LNCaP clone FGC (cell line): ENCODE results near the genes TUBB4A, VAV1 and MBD3L4.

- RRBS, 2 experiments: no CpG with 5 or more reads among the region's 12 CpGs
Measured at GRCh38 chr19:5966056-5966775, 11.7 kb downstream of the RANBP3 start.

GRCh38 chr19:5990361-5990734, 12.4 kb upstream of the RANBP3 start:
- RRBS, 2 experiments: no CpG with 5 or more reads among the region's 14 CpGs

- RRBS, 2 experiments: 87 to 90% methylated on average over 6 of the region's 48 CpGs
Measured at GRCh38 chr19:5993410-5994790, 16.0 kb upstream of the RANBP3 start.

DNA sequence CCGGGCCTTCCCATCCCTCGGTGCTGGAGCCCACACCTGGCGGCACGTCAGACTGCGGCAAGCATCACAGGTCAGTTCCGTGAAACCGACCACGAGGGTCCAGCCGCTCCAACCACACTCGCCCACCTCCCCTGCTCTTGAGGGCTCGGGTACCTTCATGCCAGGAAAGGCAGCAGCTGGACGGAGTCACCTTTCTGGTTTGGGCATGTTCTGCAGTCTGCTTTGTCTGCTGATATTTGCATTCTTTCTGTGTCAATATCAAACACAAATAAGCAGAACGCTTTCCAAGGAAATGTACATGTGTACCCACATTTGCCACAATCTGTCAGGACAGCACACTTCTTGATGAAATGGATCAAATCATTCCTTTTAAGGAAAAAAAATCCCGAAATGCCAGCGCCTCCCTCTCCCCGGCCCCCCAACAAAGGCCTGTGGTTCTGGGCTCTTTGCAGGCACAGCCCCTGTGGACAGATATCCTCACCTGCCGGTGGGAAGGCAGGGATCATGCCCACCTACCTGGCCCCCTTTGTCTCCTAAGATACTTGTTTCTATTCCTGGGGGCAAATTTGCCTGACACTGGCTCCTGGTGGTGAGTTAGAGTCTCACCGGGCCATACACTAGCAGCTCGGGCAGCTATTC, 42.7 kb upstream of the RANBP3 start:
- RRBS, 2 experiments: 5 to 6% methylated on average over 3 of the region's 19 CpGs

DNA sequence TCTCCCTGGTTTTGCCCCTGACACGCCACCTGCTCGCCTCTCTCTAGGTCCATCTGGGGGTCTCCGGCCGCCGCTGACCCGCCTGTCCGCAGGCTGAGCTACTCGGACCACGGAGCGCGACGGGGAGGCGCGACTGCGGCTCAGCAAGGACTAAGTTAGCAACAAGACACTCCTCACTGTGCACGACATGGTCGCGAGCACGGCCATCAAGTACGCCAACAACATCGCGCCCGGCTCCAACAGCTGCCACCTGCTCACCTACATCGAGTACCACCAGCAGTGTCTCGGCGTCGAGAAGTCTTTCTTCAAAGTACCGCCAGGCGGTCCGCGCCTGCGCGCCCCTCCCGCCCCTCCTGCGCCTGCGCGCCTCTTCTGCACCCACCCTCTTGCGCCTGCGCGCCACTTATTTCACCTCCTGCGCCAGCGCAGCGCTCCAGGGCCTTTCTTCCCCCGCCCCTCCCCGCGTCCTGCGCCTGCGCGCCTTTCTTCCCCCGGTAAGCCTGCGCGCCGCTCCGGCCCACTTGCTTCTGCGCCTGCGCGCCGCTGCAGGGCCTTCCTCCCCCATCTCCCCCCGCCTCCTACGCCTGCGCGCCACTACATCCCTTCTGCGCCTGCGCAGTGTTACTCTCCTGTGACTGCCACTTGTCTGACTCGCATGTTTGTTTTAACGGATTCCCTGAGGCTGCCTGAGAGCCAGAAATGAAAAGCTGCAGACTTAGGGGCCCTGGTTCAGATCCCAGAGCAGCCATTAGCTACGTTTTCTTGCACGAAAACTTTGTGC, 63.9 kb downstream of the ACSBG2 start:
- RRBS, 2 experiments: no CpG with 5 or more reads among the region's 68 CpGs

GRCh38 chr19:6218420-6218986, 61.3 kb downstream of the MLLT1 start:
- RRBS, 2 experiments: 8 to 15% methylated on average over 3 of the region's 14 CpGs

GRCh38 chr19:6301097-6301425, 21.3 kb upstream of the MLLT1 start:
- RRBS, 2 experiments: no CpG with 5 or more reads among the region's 4 CpGs

- RRBS, 2 experiments: no CpG with 5 or more reads among the region's 13 CpGs
Measured at GRCh38 chr19:6421604-6422088, 3.0 kb downstream of the KHSRP start.

- RRBS, 2 experiments: 60 to 67% methylated on average over 4 of the region's 58 CpGs
Measured at GRCh38 chr19:6475960-6477140, 5.2 kb downstream of the DENND1C start.

- RRBS, 2 experiments: 2 to 4% methylated on average over 17 of the region's 83 CpGs
Measured at GRCh38 chr19:6501695-6502817, at the start of gene TUBB4A. TSS of gene TUBB4A (minus strand) at chr19:6502309.

DNA sequence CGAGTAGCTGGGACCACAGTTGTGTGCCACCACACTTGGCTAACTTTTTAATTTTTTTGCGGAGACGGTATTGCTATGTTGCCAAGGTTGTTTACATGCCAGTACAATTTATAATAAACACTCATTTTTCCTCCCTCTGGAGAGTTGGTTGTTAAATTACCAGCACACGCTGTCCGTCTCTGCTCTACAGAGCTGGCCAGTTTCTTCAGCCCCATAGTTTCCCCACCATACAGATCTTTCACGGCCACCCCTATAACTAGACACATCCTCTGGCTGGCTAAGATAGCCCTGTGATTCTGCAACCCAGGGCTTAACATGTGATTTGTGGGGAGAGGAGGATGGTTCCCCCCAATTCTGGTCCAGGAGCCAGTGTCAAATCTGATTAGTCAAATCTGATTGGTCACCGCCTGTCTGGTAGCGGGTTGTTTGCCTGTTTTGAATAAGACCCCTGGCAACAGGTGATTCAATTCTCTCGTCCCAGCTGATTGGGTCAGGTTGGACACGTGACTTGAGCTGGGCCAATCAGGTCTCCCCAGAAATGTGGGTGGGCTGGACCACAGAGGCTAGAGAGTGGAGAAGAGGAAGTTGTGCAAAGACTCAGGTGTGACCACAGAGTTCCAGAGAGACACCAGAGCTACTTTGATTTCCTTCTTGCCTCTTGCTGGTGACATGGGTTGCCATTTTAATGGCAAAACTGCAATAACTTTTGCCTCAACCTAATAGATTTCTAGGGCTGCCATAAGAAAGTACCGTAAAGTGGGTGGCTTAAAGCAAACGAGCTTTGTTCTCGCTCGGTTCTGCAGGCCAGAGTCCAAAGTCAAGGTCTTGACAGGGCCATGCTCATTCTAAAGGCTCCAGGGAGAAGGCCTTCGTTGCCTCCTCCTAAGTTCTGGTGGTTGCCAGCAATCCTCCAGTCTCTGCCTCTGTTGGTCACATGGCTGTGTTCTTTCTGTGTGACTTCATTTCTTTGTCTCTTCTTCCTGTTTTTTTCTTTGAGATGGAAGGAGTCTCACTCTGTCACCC, 5.3 kb downstream of the TNFSF9 start:
- RRBS, 2 experiments: no CpG with 5 or more reads among the region's 15 CpGs

GRCh38 chr19:6723749-6724325, 3.4 kb upstream of the C3 start:
- RRBS, 2 experiments: no CpG with 5 or more reads among the region's 9 CpGs

- RRBS, 2 experiments: 49 to 50% methylated on average over 8 of the region's 29 CpGs
Measured at GRCh38 chr19:6772159-6773056, at the start of gene VAV1. TSS of gene VAV1 (plus strand) at chr19:6772708.

DNA sequence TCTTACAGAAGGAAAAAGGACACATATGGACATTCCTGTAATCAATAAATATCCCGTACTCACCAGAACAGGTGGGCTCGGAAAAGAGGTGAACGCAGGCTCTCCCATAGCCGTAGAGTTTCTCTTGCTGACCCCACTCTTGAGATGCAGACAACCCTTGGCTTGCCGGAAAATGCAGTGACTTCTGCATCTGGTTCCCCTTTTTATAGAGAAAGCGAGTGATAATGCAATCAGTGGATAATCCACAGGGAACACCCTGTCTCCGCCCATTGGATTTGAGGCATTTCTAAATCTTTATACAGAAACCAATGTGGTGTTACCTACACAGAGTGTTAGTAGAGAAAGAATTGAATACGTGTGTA, at the start of gene MBD3L4:
TSS of gene MBD3L4 (minus strand) at position 143 of the 362 bp plus-strand sequence.
- RRBS, 2 experiments: no CpG with 5 or more reads among the region's 8 CpGs

GRCh38 chr19:7258894-7259725, 35.1 kb downstream of the INSR start:
- RRBS, 2 experiments: no CpG with 5 or more reads among the region's 12 CpGs

GRCh38 chr19:7267917-7268580, 26.2 kb downstream of the INSR start:
- RRBS, 2 experiments: 93 to 99% methylated on average over 2 of the region's 18 CpGs

GRCh38 chr19:7506855-7507113, 9.1 kb upstream of the ZNF358 start:
- RRBS, 2 experiments: no CpG with 5 or more reads among the region's 5 CpGs

- RRBS, 2 experiments: no CpG with 5 or more reads among the region's 11 CpGs
Measured at GRCh38 chr19:7507910-7508320, 8.0 kb upstream of the ZNF358 start.

- RRBS, 2 experiments: no CpG with 5 or more reads among the region's 14 CpGs
Measured at GRCh38 chr19:7544563-7545186, 9.2 kb downstream of the PNPLA6 start.

DNA sequence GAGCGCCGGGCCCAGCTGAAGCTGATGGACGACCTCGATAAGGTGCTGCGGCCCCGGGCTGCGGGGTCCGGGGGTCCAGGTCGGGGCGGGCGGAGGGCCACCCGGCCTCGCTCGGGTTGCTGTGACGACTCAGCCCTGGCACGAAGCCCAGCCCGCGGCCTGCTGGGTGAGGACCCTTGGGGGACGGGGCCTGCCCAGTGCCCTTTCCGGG, 13.9 kb downstream of the XAB2 start:
- RRBS, 2 experiments: 91 to 93% methylated on average over 8 to 12 of the region's 20 CpGs